Ishikawa (cell line): Measurements from ENCODE around the genes LMBRD1 and COL19A1.

- RRBS = no CpG with 5 or more reads among the region's 3 CpGs
Measured at GRCh38 chr6:56653670-56653967, 301.0 kb downstream of the DST start.

GRCh38 chr6:56688433-56688910 is 266.2 kb downstream of the DST start:
- RRBS = no CpG with 5 or more reads among the region's 2 CpGs

GRCh38 chr6:57214566-57214765 is 7.6 kb downstream of the RAB23 start:
- RRBS = no CpG with 5 or more reads among the region's 2 CpGs

DNA sequence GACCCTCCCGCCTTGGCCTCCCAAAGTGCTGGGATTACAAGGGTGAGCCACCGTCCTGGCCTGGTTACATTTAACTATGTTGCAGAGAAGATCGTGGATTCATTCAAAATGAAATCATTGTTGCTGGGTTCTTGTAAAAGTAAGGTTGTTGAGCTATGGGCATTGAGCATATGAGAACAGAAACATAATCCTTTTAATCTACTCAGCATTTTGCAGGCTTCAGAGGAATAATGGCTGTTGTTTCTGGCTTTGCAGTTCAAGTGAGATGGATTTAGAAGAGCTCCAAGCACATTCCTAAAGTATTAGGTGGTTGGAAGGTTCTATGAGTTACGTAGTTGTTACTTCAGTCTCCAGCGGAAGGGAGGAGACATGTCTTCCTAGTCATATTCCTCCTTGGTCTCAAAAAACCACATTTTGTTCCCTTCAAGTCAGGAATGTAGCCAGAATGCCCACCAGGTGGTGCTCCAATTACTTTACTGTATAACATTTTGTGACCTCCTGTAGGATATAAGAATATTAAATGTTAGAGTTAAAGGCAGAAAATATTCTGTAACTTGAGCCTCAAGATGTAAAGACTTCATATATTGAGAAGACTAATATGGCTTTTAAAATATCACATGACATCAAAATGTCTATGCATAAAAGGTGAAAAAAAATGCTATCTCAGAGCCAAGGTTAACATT is 45.8 kb upstream of the RAB23 start:
- RRBS = no CpG with 5 or more reads among the region's 5 CpGs

DNA sequence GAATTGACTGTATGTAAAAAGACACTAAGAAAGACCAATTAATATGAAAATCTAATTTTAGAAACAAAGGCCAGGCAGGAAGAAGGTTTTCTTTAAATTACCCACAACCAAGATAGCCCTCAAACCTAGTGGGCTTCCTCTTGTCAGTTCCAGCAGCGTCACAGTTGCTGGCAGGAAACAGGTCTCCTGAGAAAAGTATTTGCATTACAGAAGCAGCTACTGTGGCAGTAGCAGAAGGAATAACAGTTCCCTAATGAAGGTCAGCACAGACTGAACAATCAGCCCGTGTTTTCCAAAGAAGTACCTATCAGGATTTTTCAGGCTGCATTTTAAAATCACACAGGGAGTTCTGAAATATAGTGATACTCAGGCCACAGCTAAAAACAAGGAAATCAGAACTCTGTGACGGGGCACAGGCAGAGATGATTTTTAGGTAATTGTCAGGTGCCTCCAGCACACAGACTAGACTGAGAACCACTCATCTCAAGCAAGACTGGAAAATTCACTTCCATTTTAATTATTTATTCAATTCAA is 230.4 kb upstream of the KHDRBS2 start:
- RRBS = no CpG with 5 or more reads among the region's 3 CpGs

DNA sequence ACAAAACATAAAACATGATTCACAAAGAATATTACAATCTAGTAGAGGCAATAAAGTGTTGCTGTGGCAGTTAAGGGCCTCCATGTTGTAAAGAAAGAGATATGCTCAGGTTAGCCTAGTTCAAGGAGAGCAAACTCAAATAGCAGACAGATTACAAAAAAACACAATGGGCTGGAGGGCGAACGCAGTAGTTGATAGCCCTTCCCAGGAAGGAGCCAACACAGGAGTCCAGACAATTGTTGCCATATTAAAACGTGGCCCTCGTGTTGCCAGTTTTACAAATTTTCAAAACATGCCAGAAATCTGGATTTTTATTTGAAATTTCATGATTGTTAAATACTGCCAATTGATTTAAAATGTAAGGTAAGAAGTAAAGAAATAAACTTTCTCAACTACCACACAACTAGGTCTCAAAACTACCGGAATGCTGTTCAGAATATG is 13.2 kb downstream of the LGSN start:
- RRBS = no CpG with 5 or more reads among the region's 5 CpGs

DNA sequence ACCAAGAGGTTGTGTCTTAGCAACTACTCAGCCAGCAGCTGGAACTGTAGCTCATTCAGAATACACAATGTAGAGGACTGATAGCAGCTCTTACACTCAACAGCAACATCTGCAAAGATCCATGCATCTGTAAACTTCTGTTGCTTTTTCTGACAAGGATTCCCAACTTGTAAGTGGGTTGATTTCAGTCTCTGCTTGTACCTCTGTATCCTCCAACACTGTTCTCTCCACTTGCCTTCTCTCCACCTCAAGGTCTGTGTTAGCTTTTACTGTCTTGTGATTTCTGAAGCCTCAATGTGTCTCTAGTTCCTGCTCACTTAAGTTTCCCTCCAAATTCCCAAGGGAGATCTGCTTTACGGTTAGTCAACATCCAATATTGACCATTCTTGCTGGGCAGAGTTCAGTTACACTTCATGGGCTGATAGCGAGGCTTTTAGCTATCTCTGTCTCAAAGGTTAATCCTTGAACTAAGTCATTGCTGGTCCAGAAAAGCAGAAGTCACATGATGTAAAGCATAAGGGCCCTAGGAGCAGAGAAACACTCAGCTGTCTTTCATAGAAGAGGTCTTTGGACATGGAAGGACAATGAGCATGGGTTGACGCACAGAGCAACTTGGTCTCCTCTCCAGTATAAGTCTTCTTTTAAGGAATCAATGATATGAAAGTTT is 71.7 kb upstream of the LGSN start:
- RRBS = no CpG with 5 or more reads among the region's 3 CpGs

DNA sequence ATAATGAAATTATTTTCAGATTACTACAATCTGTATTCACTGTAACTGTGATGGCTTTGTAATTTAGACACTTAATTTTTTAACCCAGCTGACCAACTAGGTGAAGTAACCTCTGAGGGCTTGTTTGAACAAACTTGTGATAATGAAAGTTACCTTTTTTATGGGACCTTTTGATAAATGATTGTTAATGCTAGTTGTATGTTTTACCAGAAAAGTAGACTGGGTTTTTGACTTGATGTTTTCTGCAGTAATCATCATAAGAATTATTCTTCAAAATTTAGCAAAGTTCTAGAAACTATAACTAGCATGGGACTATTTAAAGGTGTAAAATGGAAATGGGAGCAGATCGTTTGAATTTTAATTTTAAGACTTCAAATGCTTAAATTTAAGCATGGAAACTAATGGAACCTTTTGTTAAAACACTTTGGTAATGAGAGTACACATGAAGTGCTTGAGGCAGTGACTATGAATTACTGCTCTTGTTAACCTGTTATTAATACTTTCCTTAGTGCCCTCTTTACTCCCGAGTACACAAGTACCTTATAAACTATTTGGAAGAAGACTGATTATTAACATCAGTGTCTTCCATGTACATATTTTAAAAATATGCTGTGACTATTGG is 2.7 kb downstream of the PTP4A1 start:
- RRBS = no CpG with 5 or more reads among the region's 2 CpGs

GRCh38 chr6:63577052-63577558 is 4.8 kb downstream of the PTP4A1 start:
- RRBS = no CpG with 5 or more reads among the region's 1 CpG

GRCh38 chr6:63691579-63692177 is 56.1 kb downstream of the PHF3 start:
- RRBS = no CpG with 5 or more reads among the region's 3 CpGs

GRCh38 chr6:63712792-63713741 is 77.5 kb downstream of the PHF3 start:
- RRBS = no CpG with 5 or more reads among the region's 12 CpGs

DNA sequence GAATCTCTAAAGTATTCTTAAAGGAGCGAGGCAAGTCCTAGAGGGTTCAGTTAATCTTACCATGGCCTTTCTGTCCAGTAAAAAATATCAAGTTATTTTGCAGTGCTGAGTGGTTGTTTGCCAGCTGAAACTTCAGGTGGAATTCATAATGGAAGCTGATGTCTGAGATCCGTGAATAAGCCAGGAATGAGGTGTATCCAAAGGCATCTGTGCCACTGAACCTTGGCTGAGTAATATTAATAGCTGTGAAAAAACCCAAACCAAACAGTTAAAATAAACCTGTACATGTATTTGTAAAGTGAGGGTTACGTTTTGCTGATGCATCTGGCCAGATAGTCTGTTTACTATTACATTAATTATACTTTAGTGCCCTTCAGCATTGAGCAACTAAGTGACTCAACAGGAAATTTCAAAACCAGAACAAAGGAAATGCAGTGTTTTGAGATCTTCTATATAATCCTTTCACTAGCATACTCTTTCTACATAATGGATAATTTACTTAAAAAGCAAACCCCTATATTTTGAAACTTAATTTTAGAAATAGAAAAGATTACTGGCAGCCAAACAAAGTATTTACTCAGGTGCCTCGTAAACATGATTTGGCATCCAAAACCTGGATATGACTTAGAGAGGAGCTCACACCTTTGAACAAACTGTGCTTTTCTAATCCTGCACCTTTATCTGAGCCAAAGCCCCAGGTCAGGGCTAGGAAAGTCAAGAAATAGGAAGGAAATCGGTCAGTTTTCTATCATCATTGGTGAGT is 170.7 kb downstream of the PHF3 start:
- RRBS = no CpG with 5 or more reads among the region's 5 CpGs

DNA sequence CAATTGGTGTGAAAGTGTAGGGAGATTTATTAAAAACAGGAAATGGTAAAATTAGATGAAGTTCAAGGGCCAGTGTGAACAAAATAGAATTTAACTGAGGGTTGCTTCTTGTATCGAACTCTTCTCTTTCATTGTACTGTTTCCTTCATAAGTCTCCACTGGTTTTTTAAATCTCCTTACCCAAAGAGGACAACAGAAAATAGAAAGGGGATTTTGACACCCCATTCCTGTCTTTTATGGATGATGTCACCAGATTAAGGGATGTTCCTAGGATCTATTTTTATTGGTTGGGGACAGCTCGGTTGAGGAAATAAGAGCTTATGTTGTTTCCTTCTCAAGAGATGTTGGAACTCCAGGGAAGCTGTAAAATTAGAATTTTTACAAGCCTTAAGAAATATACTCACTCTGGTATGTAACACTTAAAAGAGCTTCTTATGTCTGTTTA is 171.4 kb downstream of the PHF3 start:
- RRBS = no CpG with 5 or more reads among the region's 2 CpGs

DNA sequence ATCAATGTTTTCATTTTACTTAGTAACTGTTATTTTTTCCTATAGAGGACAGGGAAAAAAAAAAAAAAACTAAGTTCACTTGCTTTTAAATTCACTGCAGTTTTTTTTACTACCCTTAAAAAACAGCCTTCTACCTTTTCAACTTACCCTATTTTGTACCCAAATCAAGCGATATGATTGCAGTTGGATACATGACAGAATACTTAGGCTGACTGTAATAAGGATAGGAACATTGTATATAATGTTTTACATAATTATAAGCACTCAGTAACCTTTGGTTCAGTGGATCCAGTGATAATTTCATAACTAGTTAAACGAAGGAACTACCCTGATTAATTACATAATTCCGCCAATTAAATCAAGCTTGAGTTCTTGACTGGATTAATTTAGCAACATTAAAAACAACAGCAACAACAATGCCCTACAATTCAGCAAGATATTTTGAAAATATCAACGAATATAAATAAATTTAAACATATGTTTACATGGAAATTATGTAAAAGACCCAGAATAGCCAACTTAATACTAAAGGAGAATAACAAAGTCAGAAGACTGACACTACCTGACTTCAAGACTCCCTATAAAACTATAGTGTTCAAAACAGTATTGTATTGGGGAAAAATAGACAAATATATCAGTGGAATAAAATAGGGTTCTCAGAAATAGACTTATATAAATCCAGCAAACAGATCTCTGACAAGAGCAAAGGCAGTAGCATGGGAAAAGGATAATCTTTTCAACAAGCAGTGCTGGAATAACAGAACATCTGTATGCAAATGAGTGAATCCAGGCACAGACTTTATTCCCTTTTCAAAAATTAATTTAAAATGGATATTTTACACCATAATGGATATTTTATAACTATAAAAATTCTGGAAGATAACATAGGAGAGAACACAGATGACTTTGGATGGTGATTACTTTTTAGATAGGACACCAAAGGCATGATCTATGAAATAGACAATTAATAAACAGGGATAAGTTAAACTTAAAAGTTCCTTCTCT is 593.5 kb upstream of the ADGRB3 start:
- RRBS = no CpG with 5 or more reads among the region's 4 CpGs

DNA sequence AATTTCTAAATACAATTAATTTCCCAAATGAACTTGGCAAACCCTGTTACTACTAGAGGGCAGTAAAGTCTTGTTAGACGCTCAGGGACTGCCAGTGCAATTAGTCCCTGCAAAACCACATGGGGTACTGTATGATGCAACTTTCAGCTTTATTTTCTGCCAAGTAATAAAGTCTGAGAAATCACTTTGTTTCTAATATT is 76.0 kb upstream of the ADGRB3 start:
- RRBS = no CpG with 5 or more reads among the region's 1 CpG

- RRBS = no CpG with 5 or more reads among the region's 2 CpGs
Measured at GRCh38 chr6:68653091-68653561, 18.0 kb downstream of the ADGRB3 start.

DNA sequence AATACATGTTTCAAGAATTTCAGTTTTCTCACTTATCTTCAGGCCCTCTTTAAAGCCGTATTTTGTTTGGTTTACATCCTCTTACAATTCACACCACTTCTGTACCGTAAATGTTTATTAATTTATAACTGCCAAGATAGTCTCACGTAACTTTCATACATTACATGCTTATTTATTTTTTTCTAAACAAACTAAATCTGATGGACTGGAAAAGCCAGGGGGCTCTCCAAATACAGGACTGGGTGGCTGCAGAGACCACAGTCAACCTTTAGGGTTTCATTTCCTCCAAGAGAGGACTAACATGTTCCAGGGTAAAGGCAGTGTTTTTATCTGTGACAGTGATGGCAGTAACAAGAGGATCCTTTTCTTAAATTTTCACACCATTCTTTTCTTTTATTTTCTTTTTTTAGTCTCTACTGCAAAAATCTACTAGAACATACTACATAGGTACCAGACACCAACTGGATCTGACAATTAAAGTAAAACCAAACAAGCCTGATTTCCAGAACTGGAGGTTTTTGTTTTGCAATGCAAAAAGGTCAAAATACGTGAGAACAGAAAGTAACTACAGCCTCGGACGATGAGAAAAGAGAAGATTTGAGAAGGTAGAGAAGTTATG is 1.3 kb downstream of the LMBRD1 start:
- RRBS = no CpG with 5 or more reads among the region's 6 CpGs

DNA sequence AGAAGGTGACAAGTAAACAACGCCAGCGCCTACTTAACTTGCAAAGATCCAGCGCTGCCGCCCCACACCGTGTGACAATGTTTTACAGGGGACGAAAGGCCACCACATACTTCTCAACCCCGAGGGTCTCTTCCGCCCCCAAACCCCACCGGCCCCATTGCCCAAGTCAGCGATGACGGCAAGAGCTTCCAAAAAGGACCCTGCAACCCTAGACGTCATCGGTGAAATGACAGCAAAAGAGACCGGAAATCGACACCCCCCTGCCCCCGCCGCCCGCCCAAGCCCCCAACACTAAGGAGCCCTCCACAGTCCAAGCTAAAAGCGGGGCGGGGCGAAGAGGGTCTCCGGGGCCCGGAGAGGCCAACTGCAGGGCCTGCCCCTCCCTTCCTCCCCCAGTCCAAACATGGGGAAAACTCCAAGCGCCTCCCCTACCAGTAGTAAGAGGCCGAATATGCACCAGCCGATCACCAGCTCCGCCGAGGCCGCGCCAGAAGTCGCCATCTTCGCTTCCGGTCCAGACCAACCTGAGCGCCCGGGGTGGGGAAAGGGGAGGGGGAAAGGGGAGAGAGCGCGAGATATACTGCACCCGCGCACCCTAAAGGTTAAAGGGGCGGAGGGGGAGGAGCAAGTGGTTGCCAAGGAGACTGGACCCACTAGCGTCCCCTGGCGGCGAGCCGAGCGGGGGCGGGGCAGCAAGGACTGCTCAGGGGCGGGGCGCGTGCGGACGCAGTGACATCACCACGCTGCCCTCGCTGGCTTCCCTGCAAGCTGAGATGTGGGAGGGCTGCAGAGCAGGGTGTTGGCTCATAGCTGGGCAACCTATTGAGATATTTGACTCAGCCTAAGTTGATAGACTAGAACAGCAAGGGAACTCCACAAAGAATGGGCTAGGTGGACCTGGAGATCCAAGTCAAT is at the start of gene LMBRD1:
LMBRD1 (minus strand) TSS at position 630 of the 915 bp plus-strand sequence.
- RRBS = 1% methylated on average over 14 of the region's 53 CpGs

GRCh38 chr6:69866113-69866744 is at the start of gene COL19A1:
Gene COL19A1 (plus strand): TSS chr6:69866556.
- RRBS = 39% methylated on average over 7 of the region's 24 CpGs

GRCh38 chr6:70731978-70732734 is 64.5 kb downstream of the SMAP1 start:
- RRBS = no CpG with 5 or more reads among the region's 5 CpGs